ENCODE data around the gene ICOS.

DNA sequence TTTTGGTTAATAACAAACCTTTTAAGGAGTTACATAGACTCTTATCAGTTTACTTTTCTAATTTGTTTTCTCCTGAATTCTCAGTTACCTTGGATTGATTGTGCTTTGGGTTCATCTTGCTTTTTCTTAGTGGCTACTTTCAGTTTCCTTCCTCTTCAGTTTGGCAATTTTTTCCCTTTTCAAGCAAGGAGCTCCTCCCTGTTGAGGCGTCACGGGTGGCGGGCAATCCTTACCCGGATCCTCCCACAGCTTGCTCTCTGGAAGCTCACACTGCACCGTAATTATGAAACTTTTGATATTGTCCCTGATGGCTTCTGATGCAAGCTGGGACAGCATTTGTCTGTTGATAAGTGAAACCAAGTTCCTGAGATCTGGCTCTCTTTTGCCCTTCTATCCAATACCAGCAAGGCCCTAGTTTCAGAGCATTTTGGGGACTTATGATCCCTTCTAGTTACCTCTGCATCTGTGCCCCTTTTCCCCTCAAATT is 20.8 kb upstream of the CASP8 start:
- PRO-cap: bidirectional peak, plus-strand start at position 295 of the sequence, minus-strand start at position 128 of the sequence
- RAMPAGE, long total RNA: no peak

DNA sequence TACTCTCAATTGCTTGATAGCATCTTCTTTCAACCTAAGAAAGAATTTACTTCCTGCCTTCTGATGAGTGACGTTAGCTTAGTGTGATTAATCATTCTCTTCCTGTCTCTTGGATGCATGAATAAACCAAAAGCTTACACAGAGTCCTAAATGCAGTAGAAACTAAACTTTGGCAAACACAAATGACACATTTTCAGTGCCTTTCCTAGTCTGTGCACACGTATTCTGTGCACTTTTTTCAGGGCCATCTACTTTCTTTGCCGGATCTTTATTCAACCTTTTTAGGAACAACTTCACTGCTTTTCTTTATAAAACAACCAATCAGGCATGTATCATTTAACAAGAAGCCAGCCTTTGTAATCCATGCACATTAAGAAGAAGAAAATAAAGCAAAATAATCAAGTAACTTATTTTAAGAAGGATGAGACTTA is 19.1 kb downstream of the TRAK2 start:
- PRO-cap: no peak
- RAMPAGE, long total RNA: no peak

GRCh38 chr2:201780280-201780682 is 452 bp downstream of the ALS2 start:
- PRO-cap: no peak
- RAMPAGE, long total RNA: no peak

DNA sequence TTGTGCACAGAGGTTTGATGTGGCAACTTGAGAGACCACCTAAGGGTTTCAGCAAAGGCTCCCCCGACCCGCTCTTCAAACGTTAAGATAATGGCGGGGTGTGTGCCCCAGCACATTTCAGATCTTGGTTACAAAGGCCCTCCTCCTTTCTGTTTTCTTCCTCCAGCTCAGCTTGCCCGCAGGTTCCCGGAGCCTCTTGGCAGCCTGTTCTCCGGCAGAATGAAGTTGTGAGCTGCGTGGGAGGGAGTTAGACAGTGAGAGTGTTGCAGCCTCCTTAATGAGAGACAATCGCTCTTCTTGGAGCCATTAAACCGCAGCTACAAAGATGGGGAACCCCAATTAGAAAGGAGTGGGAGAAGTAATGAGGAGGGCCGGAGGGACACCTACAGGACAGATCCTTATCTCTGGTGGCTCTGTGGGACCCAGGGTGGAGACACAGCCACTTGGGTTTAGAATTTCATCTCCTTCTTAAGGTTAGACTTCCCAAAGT is 76.3 kb downstream of the KIAA2012 start:
- PRO-cap: bidirectional peak, plus-strand start at position 222 of the sequence, minus-strand start at position 130 of the sequence
- RAMPAGE, long total RNA: no peak

DNA sequence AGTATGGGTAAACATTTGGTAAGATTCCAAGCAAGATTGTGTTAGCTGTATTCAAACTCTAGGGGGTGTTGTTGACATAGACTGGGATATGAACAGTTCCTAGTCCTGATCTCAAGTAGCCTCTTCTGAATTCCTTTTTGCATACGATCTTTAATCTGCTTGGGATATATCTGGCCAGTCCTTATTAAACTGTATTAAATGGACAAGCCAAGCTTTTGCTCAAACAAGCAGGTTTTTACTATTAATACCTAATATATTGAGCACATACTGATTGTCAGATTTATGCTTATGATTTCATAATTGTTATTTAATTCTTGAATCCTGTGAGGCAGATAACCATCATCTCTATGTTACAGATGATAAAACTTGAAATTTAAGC is 13.5 kb downstream of the NOP58 start:
- PRO-cap: no peak
- RAMPAGE, long total RNA: no peak

GRCh38 chr2:202379407-202379913 is 3.3 kb downstream of the BMPR2 start:
- PRO-cap: no peak
- RAMPAGE, long total RNA: no peak

GRCh38 chr2:202638102-202638375 is 3.3 kb downstream of the FAM117B start:
- PRO-cap: no peak
- RAMPAGE, long total RNA: no peak

DNA sequence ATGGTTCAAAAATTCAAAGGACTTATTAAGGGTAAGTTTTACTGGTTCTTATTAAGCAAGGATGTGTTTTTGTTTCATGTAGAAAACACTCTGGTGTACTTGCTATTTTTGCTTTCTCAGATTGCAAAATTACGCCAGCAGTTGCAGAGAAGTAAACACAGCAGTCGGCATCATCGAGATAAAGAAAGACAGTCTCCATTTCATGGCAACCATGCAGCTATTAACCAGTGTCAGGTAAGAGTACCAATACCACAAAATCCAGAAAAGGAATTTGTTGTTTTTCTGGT is 91.3 kb downstream of the FAM117B start:
- PRO-cap: no peak
- RAMPAGE, long total RNA: no peak

DNA sequence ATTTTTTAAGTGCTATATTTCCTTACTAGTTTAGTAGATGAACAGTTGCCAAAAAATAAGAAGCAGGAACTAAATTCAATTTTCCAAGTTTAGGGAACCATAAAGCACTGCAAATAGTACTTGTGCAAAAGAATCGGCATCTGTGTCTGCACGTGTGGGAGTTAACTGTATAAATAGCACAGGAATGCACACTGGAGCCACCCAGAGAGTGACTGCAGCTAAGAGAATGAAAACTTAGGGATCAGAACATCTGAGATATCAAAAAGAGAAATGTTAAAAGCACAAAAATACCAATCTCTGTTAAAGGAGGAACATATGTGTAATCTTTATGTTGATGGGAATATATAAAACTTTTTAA is 55.5 kb downstream of the ICA1L start:
- PRO-cap: no peak
- RAMPAGE, long total RNA: no peak

DNA sequence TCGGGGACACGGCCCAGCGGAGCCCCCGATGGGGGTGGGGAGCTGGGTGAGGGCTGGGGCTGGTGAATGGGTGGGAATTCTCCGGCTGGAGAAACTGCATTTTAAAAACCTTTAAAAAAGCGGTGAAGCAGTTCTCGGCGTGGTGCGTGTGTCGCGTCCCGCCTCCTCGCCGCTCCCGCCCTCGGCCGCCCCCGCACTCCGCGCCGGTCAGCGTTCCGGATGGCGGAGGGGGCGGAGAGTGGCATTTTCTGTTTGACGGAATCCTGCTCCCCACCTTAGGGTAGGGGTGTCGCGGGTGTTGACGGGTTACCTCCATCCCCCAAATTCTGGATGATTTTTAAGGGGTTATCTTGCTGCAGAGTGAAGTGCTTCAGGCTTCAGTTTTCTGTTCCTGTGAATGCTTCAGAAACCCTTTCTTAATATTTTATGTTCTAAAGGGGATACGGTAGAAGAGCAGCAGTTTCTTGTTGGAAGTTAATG is 560 bp downstream of the ABI2 start:
- PRO-cap: unidirectional peak, minus-strand start at position 177 of the sequence
- RAMPAGE, long total RNA: no peak

DNA sequence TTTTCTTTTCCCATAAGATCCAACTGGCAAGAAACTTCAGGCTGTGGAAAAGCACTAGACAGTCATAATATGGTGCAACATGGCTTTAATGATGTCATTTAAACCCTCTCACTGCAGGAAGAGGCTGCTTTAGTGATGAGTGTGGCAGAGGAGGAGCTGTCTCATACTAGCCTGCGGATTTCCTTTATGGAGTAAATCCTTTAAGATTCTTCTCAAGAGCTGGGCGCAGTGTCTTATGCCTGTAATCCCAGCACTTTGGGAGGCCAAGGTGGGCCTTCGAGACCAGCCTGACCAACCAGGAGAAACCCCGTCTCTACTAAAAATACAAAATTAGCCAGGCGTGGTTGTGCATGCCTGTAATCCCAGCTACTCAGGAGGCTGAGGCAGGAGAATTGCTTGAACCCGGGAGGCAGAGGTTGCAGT is 83.2 kb upstream of the CD28 start:
- PRO-cap: no peak
- RAMPAGE, long total RNA: no peak

- PRO-cap: no peak
- RAMPAGE, long total RNA: no peak
These were observed 58.2 kb upstream of the CD28 start for GRCh38 chr2:203648164-203648725.

GRCh38 chr2:203816094-203816669 is 51.4 kb upstream of the CTLA4 start:
- PRO-cap: no peak
- RAMPAGE, long total RNA: no peak

GRCh38 chr2:203871527-203871981 is 4.0 kb downstream of the CTLA4 start:
- PRO-cap: no peak
- RAMPAGE, long total RNA: no peak

DNA sequence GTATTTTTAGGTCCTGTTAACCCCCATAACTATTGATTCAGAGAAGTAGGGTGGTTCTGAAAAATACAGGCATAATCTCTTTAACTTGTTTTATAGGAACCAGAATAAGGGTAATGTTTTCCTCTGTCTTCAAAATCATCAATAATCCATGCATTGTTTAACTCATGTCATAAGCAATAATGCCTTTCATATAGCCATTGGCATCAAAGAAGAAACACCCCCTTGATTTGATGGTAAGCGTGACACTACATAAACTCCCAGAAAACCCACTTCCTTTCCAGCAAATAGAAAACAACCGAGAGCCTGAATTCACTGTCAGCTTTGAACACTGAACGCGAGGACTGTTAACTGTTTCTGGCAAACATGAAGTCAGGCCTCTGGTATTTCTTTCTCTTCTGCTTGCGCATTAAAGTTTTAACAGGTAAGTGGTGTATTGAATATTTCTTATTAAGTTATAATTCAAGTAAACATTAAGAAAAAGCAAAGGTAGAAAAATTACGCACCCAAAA is at the start of gene ICOS:
TSS of gene ICOS (plus strand) at position 312 of the 509 bp plus-strand sequence.
- PRO-cap: no peak
- RAMPAGE, long total RNA: no peak

- PRO-cap: no peak
- RAMPAGE, long total RNA: no peak
These were observed 90.3 kb downstream of the ICOS start for GRCh38 chr2:204026946-204027219.

- PRO-cap: no peak
- RAMPAGE, long total RNA: no peak
These were observed 208.5 kb downstream of the PARD3B start for GRCh38 chr2:204753789-204754220.

DNA sequence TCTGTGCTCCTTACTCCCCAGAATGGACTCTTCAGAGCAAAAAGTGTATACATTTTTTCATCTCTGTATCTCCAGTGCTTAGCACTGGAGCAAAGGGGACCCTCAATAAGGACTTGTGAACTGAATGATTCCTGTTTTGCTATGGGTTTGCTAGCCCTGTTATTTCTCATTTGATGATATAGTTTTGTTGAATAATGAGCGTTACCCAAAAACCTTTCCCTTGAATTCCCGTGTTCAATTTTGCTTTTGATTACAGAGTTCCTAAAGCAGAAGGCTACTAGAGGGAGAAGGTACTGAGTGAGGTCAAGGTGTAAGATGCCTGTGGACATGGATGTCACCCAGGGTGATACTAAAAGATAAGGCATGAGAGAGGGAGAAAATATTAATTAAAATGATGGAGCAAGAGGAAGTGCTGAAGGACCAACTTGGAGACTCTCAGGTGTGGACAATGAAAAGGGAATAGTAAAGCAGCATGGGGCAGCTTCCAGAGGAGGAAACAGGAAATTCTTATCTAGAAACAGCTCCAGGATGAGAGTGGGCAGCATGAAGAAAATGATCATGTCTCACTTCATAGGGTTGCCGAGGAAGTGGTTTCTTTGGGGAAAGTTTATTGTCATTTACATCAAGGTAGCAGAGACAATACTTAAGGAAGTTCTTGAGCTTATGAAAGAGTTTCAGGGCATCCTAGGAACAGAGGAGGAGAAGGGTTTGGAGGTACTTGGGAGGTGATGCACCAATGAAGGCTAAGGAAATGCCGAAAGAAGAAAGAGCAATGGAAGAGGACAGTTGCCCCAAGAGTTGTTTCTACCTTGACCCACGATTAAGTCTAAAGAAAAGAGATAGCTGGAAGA is 546.7 kb downstream of the PARD3B start:
- PRO-cap: no peak
- RAMPAGE, long total RNA: no peak

DNA sequence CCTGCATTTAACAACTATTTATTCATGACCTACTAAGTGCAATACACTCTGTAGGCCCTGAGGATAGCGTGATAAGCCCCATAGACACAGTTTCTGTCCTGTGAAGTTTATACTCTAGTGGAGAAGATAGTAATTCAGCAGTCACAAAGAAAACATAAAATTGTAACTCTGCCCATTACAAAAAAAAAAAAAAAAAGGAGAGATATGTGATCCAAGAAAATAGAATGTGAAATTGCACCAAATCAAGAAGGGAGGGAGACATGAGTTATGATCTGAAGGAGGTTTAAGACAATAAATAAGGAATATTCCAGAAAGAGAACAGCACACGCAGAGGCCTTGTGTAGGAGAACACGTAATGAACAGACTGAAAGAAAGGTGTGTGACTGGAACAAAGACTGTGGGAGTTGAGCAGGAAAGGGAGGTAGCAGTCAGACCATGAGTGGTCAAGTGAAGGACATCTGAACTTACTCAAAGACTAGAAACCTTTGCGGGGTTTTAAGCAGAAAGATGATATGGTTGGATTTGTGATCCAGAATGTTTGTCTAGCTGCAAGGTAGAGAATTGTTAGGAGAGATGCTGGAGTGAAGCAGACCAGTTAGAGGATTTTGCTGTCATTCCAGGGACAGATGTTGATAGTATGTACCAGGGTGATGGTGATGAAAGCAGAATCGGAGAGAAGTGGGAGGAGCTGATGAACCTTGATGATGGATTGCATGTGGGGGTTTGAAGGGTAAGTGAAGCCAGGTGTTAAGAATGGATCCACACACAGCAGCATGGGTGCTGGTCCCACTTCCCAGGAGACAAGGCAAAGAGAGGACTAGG is 116.4 kb upstream of the NRP2 start:
- PRO-cap: no peak
- RAMPAGE, long total RNA: no peak

- PRO-cap: no peak
- RAMPAGE, long total RNA: no peak
These were observed 972 bp downstream of the NRP2 start for GRCh38 chr2:205683361-205683584.